Paraaortic lymph node (tissue), 1 donor: ENCODE data around the genes FAM185A and PUS7.

DNA sequence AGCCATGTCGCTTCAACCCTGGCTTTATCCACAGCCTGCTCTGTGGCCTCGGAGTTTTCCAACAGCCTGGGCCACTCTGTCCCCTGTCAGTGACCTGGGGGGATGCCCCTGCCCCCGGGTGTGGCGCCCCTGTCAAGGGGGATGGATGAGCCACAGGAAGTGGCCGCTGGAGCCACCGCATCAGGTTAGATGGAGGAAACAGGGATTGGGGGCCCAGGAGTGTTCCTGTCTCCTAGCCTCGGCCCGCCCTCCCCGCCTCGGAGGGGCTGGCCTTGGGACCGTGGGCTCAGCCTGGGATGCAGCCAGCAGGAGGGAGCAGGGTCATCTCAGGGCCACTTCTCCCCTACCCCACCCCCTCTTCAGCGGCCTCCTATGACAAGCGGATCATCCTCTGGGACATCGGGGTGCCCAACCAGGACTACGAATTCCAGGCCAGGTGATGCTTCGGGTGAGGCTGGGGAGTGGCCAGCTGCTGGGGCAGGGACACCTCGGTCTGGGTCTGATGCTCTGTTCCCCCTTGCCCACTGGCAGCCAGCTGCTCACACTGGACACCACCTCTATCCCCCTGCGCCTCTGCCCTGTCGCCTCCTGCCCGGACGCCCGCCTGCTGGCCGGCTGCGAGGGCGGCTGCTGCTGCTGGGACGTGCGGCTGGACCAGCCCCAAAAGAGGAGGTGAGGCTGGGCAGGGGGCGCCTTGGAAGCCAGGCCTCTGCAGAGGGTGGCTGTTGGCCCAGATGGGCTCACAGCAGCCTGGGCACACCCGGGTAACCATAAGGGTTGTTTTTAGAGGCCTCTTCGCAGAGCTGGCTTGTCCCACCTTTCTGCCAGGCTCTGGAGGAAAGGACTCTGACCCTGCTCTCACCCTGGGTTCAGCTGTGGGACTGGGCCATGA lies 4.7 kb downstream of the LRWD1 start:
- PRO-cap: no peak

- PRO-cap: no peak
These were observed 4.3 kb upstream of the FAM185A start for GRCh38 chr7:102744535-102744876.

DNA sequence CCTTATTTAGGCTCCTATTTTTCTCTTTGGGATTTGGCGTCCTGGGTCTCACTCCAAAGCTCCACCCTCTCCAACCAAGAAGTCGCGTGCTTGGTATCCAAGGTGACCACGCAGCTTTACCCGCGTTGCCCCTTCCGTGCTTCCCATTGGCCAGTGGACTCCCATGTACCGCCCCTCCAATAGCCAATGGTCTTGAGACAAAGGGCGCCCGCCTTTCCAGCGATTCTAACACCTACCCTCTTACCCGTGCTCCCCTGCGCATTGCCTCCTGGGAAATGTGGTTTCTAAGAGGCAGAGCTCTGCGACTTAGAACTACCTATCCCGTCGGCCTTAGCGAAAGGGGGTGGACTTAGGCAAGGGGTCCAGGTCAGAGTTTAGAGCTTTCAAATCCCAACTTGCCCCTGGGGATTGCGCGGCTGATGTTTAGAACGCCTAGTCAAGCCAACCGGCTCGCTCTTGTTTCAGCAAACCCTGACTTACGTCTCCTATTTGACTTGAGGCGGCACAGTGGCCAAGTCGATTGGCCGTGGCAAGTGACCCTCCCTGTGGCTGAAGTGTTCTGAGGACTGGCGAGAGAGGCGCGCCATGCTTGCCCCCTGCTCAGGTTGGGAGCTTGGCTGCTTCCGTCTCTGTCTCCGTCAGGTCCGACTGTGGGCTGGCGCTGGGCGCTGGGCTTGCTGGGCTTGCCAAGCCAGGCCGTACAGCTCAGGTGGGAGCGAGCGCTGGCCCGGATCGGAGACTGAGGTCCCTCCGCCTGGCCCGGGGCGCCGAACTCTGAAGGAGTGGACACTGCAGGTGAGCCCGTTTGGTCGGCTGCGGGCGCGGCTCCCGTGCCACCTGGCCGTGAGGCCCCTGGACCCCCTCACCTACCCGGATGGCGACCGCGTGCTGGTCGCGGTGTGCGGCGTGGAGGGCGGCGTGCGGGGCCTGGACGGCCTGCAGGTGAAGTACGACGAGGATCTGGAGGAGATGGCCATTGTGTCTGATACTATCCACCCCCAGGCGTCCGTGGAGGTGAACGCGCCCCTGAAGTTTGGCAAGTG lies at the start of gene FAM185A:
TSS of gene FAM185A (plus strand) at position 377 of the 1,043 bp plus-strand sequence.
- PRO-cap: bidirectional peak, plus-strand start at position 271 of the sequence, minus-strand start at position 75 of the sequence; unidirectional peak, plus-strand start at position 393 of the sequence

- PRO-cap: no peak
These were observed 1.0 kb upstream of the ARMC10 start for GRCh38 chr7:103073783-103074430.

DNA sequence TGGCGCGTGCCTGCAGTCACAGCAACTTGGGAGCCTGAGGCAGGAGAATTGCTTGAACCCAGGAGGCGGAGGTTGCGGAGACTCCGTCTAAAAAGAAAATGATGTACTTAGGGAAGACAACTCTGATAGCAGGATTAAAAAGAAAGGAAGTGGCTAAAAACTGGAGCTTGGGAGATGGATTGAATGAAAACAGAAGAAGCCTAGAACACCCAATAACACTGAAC lies 17.0 kb downstream of the NAPEPLD start:
- PRO-cap: no peak

- PRO-cap: no peak
These were observed 3.6 kb upstream of the NAPEPLD start for GRCh38 chr7:103152342-103153056.

DNA sequence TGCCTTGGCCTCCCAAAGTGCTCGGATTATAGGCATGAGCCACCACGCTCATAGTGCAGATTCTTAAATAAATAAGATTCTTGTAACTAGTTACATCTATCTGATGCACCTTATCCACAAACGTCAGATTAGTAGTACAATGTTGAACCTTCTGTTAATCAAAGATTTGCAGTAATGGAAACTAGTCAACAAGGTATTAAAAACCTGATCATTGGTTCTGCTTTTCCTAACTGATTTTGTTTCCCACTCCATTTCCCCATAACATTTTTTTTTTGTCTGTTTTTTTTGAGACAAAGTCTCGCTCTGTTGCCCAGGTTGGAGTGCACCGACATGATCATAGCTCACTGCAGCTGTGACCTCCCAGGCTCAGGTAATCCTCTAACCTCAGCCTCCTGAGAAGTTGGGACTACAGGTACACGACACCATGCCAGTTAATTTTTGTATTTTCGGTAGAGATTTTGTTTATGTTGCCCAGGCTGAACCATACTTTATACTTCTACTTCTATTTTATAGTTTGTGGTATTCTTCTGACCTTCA lies 20.7 kb downstream of the PMPCB start:
- PRO-cap: no peak

DNA sequence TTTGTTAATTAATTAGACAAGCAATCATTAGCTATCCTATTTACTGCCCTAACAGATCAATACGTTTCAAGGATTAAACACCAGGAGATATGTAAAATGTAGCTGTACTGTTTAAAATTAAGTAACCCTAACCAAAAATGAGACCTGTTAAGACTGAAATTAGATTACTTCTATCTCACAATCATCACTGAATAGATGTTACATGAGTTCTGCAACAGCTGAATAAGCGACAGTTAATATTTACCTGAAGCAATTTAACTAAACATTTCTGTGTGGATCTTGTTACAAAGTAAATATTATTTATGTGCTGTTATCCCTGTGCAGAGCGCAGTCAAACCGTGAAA lies 122.6 kb downstream of the RELN start:
- PRO-cap: no peak

DNA sequence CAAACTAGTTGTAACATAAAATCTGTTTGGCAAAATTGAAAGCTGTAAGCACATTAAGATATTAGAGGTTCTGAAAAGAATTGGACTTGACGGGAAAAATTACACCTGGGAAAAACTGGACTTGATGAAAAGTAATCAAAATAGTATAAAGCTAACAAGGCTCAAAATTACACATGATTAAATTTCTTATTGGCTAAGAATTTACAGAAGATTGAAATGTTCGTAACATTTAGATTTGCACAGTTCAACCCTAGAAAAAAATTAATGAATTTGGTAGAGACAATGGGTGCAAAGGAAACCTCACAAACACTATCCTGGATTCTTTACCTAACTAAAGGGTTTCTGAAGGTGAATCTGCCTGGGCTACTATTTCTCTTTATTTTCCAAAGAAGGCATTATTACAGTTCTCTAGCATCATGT lies 47.0 kb downstream of the LHFPL3 start:
- PRO-cap: no peak

- PRO-cap: no peak
These were observed 17.0 kb downstream of the KMT2E start for GRCh38 chr7:105030882-105031500.

DNA sequence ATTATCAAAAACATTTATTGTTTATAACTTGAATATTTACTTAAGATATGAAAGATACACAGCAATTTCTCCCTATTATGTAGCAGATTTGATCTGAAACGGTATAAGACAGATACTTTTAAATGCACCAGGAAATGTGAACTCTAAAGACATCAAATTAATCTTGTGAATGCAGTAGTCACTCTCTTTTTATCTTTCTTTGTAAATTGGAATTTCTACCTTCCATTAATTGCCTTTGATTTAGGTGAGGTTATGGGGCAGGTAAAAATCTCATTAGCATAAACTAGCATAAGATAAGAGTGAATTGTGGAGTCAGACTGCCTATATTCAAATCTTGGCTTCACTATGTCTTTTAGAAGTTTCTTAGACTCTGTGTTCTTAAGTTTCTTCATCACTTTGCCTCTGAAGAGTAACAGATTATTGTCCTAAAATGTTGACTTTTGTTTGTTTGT lies 64.1 kb downstream of the KMT2E start:
- PRO-cap: no peak

- PRO-cap: no peak
These were observed 132.4 kb downstream of the KMT2E start for GRCh38 chr7:105146392-105146818.

DNA sequence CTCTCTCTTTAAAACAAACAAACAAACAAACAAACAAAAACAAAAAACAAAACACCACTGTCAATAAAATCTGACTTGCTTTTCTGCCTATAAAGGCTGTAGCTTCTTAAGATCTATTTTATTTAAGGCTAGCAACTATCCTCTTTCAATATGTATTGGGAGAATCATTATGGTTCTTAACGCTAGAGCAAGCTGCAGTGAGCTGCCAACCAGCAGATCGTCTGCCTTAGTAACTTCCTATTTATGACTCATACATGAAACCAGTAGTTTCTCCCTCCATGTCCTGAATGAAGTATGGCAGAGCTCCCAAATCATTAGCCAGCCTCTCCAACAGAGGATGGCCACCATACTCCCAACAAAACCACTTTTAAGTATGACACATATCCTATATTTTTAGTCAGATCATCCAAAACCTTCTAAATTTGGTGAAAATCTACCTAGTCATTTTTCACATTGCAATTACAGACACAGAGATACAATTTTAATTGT lies 163.5 kb downstream of the SRPK2 start:
- PRO-cap: no peak

GRCh38 chr7:105261761-105262114 lies 127.0 kb downstream of the SRPK2 start:
- PRO-cap: no peak

DNA sequence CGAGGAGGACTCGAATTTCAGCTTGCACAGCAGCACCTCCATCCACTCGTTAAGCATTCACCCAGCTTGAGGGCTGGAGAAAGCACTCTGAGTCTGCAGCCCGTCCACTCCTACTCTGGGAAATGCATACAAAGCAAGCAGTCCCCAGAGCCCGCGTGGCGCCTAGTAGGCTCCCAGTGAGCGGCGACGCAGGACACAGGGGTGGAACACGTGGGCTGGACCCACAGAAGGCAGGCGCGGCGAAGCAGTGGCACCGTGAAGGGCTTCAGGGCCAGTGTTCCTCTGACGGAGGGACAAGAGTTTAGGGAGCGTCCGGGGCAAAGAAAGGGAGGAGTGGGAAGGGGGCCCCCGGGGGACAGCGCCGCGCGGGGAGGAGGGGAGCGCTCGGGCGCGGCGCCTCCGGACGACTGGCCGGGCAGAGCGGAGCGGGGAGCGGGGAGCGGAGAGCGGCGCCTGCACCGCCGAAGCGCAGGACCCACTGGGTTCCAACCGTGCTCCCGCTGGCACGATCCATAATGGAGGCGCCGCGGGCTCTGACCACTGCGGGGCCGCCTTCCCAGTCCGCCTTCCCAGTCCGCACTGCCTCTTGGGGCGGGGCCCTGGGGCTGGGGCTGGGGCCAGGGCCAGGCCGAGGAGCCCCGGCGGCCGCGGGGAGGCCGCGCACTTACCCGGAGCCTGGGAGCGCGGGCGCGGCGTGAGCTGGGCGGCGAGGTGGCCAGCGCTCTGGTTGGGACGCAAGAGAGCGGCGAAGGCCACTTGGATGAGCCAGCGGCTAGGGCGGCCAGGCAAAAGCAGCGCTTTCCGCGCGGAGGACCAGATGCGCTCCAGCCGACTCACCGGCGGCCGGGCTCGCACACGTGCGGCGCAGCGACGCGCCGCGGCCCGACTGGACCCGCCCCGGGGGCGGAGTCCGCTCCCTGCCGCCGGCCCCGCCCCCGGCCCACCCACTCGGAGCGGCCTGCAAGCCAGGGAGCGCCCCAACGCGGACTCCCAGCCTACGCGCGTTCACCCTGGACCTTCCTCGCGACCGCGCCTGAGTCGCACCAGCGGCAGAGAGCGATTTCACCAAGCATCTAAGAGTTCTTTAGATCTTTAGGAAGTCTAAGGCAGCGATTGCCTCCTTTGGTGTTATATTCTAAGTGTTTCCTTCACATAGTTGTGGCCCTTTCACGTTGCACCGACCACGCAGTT lies at the start of gene PUS7:
TSS of gene PUS7 (minus strand) at position 888 of the 1,191 bp plus-strand sequence.
- PRO-cap: unidirectional peak, minus-strand start at position 514 of the sequence; unidirectional peak, minus-strand start at position 581 of the sequence; bidirectional peak, plus-strand start at position 999 of the sequence, minus-strand start at position 888 of the sequence

DNA sequence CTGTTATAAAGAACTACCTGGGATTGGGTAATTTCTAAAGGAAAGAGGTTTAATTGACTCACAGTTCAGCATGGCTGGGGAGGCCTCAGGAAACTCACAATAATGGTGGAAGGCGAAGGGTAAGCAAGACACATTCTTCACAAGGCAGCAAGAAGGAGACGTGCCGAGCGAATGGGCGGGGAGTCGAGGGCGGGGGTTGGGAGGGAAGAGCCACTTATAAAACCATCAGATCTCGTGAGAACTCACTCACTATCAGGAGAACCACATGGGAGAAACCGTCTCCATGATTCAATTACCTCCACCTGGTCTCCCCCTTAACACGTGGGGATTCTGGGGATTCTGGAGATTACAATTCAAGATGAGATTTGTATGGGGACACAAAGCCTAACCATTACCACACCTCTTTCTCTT lies 19.4 kb upstream of the EFCAB10 start:
- PRO-cap: no peak

DNA sequence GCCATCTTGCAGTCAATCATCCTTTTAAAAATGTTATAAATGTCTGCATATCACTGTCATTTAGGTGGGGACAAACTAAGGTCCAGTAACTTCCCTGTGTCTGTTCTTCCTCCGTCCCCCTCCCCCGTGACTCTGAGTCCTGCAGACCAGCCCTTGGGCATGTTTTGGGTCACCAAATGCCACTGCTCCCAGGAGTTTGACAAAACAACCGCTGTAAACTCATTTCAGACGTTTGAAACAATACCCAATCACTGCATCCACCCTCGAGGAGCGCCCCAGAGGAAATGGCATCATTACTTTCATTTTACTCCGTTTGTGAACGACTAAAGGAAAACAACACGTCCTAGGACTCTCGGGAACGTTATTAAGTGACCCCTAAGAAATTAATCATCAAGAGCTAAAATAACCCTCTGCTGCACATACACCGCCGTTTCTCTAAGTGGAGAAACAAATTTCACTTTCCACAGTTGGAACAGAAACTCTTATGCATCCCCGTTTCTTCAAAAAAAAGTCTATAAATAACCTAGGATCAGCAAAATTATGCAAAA lies 109.8 kb upstream of the EFCAB10 start:
- PRO-cap: bidirectional peak, plus-strand start at position 312 of the sequence, minus-strand start at position 134 of the sequence

DNA sequence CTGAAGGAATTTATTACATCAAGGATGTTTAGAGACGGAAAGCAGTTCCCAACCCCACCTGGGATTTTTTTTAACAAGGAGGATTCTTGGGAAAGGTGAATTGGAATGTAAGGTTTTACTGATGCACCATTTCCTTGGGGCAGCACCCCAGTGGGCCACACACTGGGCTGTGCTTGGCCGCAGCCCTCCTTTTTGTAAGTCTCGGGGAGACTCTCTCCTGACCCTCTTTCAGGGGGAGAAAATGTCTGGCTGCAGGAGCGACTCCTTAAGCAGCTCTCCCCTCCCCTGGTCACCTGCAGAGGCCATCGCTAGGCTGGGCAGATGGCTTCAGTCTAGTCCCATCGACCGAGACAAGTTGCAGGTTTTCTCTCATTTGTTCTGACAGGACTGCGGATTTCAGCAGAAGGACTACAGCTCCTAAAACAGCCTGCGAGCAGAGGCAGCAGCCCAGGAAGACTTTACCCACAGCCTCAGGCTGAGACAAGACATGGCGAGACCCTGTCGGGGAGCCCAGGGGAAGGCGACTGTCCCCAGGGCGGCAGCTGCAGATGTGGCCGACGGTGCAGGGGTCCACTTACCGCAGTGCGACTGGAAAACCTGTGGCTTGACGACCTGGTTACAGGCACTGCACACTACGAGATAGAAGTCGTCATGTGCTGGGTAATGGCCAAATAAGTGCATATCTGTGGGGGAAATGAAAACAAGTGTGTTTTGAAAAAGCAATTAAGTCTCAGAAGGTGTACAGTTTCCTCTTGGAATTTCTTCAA lies 88.2 kb downstream of the ATXN7L1 start:
- PRO-cap: no peak

GRCh38 chr7:105875391-105875807 lies 1.0 kb downstream of the ATXN7L1 start:
- PRO-cap: no peak

DNA sequence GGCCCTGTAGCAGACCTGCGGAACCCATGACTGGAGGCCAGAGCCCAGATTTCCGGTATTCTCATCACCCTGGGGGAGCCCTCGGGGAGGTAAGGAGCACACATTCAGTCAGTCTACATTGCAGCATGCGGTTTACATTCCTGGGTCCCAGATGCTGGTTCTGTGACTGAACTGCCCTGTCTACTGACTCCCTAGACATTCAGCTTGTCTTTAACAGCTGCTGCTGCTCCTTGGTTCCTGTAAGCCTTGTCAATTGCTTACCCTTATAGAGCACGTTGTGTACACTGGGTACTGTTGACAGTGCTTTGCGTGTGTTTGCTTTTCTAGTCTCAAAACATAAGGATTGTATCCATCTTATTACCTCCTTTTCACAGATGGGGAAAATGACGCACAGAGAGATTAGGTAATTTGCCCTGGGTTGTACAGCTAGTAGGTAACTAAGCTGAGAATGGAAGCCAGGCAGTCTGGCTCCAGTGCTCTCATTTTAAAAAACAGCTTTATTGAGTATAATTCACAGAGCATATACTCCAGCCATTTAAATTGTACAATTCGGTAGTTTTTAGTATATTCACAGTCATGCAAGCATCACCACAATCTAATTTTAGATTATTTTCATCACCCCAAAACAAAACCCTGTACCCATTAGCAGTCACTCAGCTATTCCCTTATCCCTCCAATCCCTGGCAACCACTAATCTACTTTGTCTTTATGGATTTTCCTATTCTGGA lies 13.1 kb downstream of the CDHR3 start:
- PRO-cap: no peak